SJSA1 (cell line): ENCODE measurements around the genes FUNDC1, DUSP21 and KRBOX4.

- RAMPAGE, long total RNA, result no peak
Observed at GRCh38 chrX:41984700-41984899, 61.2 kb upstream of the CASK start.

DNA sequence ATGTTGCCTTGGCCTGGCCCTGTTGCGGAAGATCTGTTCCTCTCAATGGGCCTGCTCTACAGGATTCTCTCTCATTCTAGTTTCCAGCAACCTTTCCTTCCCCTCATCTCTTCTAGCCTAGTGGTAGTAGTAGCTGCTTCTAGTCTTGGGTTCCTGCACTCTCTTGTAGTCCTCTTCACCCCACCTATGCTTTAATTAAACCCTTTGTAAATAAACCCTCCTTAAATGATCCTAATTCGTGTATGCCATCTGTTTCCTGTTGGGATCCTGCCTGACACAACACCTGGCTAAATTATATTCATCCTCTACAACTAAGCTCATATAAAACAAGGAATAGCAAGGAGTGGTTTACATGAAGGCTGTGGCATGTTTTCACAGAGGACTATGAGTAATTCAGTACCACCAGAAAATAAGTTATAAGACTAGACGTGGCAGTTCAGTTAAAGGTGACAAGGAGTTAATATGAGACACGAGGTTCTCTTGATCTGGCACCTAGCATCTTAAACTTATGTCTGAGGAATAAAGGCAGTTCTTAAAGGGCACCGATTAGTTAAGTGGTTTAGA is 95.6 kb upstream of the MAOA start:
- RAMPAGE, long total RNA, result no peak

GRCh38 chrX:43654531-43655182 is 1.4 kb upstream of the MAOA start:
- RAMPAGE, long total RNA, result no peak

DNA sequence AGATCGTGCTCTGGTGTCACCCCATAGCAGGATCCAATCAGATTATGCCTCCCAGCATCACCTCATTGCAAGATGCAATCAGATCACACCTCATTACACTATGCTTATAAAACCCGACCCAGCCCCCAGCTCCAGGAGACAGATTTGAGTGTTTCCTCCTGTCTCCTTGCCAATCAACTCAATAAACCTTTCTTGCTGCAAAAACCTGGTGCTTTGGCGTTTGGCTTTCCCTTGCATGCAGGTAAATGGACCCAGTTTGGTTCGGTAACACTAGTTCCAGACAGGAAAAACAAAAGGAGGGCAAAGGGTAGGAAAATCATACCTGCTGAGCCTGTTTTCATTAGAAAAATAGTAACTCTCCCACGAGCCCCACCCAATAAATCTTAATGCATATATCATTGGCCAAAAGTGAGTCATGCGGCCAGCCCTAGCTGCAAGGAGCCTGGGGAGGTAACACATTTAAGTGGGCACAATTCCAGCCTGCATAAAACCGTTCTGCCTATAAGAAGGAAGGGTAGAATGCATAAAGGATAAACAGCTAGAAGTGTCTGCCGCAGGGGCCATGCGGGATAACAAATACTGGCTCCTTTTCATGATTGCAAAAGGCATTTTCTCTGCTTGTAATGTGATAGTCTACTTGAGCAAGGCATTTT is 37.3 kb downstream of the EFHC2 start:
- RAMPAGE, long total RNA, result no peak

DNA sequence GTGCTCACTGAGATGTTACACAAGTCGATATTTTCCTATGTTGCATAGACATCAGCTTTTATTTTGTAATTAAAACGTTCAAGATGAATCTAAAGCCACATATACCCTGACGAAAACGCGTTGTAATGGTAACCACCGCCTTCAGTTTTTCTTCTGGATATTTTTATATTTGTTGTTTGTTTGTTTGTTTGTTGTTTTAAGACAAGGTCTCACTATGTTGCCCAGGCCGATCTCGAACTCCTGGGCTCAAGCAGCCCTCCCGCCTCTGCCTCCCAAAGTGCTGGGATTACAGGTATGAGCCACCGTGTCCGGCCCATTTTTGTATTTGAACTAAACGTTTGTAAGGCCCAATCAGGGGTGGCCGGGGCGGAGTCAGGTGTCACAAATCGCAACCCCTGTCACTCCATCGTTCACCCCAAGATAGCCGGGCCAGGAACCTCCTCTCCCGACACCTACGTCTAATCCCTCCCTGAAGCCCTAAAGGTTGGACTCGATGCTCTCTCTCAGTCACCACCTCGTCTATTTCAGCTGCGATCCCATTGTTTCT is 642 bp upstream of the EFHC2 start:
- RAMPAGE, long total RNA, result no peak

GRCh38 chrX:44542481-44543444 is at the start of gene FUNDC1:
Gene FUNDC1, minus strand, starts transcription at chrX:44542859.
- RAMPAGE, long total RNA, result start-site peak on the minus strand at chrX:44542841-44543004, 271 and 289 reads in 2 replicates

- RAMPAGE, long total RNA, result no peak
Observed at GRCh38 chrX:44843794-44844133, at the start of gene DUSP21. Gene DUSP21, plus strand, starts transcription at chrX:44844021.

DNA sequence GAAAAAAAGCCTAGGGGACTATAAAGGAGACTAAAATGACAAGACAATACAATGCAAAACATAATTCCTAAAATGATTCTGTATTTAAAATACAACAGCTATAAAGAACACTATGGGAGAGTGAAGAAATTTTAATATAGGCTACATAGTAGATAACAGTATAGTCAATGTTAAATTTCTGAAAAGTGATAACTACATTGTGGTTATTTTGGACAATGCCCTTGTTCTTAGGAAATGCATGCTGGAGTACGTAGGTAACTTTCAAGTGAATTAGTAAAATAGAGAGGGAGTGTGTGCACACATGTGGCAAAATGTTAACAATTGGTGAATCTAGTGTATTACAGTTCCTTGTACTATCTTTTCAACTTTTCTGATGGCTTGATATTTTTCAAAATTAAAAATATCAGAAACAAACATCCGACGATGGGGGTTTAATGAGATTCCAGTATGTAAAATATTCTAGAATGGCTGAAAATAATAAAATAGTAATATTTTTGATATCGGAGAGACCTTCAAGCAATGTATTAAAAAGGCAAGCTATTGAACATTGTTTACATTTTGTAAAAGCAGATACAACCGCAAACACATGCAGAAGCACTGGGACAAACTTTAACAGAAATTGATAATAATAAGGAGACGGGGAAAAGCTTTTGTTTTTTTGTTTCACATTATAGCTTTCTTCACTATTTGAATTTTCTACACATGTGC is 55.2 kb downstream of the KDM6A start:
- RAMPAGE, long total RNA, result no peak

DNA sequence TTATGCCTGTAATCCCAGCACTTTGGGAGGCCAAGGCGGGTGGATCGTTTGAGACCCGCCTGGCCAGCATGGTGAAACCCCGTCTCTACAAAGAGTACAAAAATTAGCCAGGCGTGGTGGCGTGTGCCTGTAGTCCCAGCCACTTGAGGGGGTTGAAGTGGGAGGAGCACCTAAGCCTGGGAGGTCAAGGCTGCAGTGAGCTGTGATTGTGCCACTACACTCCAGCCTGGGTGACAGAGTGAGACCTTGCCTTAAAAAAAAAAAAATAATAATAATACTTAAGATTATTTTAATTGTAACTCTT is 80.8 kb downstream of the KDM6A start:
- RAMPAGE, long total RNA, result no peak

- RAMPAGE, long total RNA, result no peak
Observed at GRCh38 chrX:44997391-44998358, 124.7 kb downstream of the KDM6A start.

DNA sequence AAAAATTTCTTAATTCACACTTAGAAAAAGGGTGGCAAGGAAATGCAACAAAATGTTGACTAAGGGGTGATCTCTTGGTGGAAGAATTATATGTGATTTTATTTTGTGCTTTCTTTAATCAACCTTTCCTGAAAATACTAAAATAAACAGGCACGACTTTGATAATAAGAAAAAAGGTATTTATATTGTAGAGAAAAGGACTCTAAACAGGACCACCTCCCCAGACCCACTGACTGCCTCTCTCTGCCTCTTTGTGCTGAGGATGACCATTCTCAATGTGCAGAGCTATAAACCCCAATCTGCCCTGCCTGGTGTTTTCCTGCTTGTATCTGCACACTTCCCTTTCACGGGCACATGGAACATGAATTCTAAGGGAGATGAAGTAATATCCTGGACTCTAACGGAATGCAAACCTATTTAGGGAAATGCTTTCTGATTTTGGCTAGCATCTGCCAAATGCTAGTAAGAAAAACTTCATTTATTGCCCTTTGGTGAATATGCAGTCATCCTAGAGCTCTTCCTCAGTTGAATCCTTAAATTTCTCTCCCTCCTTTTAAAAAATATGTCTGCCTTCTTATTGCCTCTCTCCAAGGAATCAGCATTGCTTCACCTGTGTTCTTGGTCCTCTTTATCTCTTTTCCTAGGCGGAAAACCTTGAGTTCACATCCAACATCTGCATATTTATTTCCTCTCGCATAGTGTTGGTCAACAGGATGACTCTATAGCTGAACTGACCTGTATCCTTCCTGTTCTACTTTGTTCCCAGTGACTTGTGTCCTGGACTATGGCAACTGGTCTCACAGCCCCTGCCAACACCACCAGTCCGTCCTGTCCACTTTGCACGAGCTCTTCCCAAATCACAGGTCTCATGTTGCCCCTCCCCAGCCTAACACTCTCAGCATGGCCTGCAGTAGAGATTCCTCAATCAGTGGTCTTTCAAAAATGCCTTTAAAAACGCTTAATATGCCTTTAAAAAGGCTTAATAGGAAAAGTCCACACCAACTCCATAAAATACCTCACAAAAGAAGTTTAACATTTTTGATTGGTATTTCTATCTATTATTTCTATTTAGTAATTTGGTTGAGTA is 2.2 kb downstream of the DIPK2B start:
- RAMPAGE, long total RNA, result no peak

DNA sequence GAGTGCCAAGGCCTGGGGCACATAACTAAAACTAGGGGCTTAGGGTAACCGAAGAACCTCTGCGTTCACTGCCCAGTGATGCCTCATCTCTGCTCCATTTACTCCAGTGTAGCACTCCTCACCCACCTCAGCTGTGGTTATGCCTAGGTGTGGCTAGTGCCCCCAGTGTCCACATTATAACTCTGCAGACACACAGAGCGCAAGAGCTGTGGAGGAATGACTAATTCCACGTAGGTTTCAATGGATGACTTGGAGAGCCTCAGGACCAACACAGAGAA is 542.3 kb upstream of the DIPK2B start:
- RAMPAGE, long total RNA, result no peak

- RAMPAGE, long total RNA, result no peak
Observed at GRCh38 chrX:45850579-45851073, 596.5 kb upstream of the KRBOX4 start.

- RAMPAGE, long total RNA, result no peak
Observed at GRCh38 chrX:46447008-46448134, at the start of gene KRBOX4. Gene KRBOX4, plus strand, starts transcription at chrX:46447297.

- RAMPAGE, long total RNA, result no peak
Observed at GRCh38 chrX:46606386-46607390, 33.1 kb downstream of the CHST7 start.

DNA sequence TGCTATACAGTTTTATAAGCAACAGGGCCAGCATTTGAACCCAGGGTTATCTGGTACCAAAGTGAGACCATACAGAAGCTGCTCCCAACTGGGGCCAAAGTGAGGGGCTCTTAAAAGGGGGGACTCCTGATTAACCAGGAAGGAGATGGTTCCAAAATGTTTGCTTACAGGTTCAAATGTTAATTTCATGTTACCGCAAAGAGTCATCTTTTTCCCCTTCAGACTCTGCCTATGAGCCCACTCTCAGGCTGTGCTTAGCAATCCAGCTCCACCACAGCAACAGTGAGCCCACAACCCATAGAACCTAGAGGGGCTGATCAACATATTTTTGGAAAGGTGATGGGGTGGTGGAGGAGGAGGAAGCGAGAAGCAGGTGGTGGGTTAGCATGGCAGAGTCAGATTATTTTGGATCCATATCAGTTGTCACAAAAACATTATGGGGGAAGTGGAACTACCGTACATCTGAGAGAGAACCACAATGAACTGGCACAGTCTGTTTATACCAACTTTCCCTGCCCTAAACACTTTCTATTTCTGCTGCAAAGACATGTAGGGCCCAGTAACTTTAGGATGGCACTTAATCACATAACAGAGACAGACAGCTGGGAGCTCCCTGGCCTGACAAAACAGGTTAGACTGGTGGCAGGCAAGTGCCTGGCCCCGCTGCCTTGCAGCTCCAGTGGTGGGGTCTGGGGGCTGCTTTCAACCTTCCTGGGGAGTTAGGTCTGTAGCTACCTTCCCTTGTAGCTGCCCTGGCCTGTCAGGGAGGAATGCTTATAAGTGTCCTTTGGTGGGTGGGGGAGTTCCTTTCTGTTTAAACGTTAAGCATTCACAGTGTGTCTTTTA is 4.3 kb downstream of the SLC9A7 start:
- RAMPAGE, long total RNA, result no peak

DNA sequence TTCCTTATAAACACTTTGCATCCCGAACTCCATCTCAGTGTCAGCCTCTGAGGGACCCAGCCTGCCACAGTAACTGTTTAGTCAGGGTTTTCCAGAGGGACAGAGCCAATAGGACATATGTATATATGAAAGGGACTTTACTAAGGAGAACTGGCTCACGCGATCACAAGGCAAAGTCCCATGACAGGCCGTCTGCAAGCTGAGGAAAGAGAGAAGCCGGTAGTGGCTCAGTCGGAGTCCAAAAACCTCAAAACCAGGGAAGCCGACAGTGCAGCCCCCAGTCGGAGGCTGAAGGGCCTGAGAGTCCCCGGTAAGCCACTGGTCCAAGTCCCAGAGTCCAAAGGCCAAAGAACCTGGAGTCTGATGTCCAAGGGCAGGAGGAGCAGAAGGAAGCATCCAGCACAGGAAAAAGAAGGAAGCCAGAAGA is 21.6 kb upstream of the SLC9A7 start:
- RAMPAGE, long total RNA, result no peak

DNA sequence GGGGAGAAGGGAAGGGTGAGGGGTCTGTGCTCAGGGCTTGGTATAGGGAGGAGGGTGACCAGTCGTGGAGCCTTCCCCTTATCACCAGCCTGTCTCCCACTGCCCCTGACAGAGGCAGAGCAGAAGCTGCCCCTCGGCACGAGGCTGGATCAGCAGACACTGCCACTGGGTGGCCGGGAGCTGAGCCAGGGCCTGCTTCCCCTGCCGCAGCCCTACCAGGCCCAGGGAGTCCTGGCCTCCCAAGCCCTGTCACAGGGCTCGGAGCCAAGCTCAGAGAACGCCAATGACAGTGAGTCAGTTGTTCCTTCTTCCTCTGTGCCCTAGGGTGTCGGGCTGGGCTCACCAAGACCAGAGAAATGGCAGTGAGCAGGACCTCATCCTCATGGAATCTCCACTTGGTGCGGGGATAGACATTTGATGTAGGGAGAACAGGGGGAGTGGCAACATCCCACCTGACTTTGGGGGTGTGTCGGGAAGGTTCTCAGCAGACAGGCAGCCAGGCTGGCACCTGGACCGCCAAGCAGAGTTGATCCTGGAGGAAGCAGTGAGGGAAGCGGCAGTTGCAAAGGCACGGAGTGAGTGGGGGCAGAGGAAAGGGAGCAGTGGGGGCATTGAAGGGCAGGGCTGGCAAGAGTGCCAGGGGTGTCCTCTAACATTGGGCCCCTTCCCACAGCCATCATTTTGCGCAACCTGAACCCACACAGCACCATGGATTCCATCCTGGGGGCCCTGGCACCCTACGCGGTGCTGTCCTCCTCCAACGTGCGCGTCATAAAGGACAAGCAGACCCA is 14.2 kb upstream of the UBA1 start:
- RAMPAGE, long total RNA, result no peak

- RAMPAGE, long total RNA, result no peak
Observed at GRCh38 chrX:47196356-47197106, 2.9 kb downstream of the UBA1 start.

- RAMPAGE, long total RNA, result no peak
Observed at GRCh38 chrX:47209396-47209857, 9.1 kb upstream of the CDK16 start.